ENCODE measurements around the gene DGAT2.

DNA sequence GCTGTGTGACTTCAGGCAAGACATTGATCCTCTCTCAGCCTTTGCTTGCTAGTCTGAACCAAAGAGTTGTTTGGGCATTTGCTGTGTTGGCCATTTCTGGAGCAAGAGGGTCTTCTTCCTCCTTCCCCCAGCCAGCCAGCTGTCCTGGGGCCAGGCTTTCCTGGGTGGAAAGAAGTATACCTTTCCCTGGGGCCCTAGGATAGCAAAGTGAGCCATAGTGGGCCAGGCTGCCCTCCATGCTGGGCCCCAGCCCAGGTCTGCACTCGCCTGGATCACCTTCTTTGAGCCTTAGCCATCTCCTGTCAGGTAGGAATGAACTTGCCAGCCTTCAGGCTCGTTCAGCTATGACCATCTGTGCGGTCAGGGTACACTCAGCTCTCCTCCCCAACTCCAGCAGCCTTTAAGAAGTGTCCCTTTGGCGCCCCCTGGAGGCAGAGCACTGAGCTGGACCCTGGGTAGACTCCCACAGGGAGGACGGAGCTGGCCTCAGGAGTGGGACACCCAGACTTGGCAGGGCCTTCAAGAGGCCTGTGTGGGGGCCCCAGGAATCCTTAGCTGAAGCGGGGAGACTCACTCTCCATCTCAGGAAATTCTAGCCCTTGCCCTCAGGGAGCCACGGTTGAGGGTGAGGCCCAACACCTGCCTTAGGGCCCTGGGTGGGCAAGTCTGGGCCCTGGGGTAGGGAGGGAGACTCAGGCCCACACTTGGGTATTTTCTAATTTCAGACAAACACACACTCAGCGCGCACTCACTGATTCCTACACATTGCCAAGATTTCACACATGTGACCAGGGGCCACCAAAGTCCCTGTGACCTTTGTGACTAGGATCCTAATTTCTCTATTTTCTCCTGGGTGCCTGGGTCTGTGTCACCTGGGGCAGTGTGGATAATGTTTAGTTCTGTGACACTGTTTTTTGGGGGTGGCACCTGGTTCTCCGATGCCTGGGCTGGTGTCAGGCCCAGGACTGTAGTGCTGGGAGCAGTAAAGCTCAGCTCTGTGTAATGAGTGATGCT, 35.6 kb upstream of the TPBGL start:
- RRBS, result no CpG with 5 or more reads among the region's 10 CpGs

- RRBS, result no CpG with 5 or more reads among the region's 6 CpGs
Measured at GRCh38 chr11:75347934-75348687, 3.4 kb downstream of the ARRB1 start.

- RRBS, result no CpG with 5 or more reads among the region's 4 CpGs
Measured at GRCh38 chr11:75380677-75380943, 18.7 kb upstream of the RPS3 start.

DNA sequence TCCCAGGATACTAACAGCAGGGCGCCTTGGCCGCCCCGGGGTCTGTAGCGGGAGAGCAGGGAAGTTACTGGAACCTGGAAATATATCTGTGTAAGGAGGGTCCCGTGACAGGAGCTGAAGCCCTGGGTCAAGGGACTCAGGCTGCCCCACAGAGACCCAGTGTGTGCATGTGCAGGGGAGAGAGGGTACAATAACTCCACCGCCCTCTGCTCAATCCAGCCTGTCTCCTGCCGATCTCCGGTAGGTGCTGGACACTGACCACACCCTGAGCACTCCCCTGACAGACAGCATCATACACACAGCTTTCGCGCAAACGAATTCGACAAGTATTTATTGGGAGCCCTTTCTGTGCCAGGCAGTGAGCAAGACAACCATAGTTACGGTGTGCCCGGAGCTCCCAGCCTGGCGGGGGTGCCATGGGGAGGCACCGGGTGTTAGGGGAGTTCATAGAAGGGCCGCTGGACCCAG, 2.0 kb downstream of the KLHL35 start:
- RRBS, result 92% methylated on average over 3 of the region's 17 CpGs

DNA sequence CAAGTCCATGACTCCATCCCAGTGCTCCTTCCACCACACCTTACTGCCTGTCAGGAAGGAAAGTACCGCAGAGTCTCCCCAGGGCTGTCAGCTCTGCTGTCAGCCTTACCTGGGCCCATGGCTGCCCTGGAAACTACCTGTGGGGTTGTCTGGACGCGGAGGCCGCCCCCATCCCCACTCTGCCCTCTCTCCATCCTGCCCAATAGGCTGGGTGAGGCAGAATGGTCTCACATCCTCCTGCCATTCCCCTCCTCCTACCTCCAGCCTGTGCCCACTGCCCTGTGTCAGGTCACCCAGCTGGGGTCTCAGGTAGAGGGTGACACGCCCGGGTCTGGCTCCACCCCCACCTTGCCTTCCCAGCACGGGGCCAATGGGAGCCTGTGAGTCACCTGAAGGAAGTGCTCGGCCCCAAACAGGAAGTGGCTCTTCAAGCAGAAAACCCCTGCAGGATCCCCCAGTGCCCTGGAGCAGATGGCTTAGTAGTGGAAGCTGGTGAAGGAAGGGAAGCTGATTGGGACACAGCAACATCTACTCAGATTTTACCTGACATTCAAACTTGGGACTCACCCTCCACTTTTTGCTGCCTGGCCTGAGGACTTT, 33.6 kb downstream of the GDPD5 start:
- RRBS, result no CpG with 5 or more reads among the region's 8 CpGs

DNA sequence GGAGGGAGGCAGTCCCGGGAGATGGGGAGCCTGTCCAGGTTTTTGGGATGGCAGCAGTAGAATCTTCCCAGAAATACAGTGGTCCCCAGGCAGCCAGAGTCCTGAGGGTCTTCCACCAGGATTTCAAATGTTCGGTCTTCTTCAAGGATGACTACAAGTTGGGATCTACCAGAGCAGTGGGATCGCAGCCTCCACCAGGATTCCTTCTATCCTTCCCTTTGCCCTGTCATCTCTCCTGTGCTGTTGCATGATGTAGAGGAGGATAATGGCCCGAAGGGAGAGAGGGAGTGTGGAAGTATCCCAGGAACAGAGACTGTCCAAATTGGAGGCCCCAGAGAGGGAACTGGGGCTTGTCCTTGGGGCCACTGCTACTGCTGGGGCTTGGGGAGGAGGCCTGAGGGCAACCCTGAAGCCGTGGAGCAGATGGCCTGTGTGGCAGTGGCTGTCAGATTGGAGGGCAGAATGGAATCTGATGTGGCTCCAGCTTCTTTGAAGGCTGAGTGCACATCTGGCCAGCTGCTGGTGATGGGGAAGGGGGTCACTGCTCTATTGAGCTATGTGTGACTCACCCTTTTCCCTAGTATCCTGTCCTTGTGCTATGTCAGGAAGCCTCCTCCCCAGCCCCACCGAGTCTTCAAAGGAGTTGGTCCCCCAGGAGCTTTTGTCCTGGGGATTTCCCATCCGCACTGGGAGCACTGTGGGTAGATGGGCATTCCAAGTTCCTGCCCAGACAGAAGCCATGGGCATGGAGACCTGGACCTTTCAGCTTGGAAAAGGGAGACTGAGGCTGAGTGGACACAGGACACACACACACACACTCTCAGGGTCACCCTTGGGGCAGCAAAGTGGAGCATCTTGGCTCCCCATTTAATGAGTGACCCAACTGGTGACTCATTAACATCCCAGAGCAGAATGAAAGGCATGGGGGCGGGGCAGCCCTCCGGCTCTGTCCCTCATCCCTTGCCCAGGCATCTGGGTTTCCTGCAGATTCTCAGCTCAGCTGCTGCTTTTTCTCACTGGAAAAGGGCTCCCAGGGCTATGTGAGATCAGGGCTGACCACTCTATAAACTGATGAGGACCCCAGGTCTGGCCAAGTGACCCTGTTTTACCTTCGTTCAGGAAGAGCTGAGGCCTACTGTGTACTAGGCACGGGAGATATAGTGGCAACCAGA, 3.1 kb downstream of the SERPINH1 start:
- RRBS, result no CpG with 5 or more reads among the region's 11 CpGs

GRCh38 chr11:75565986-75567079, 4.3 kb downstream of the SERPINH1 start:
- RRBS, result no CpG with 5 or more reads among the region's 69 CpGs

DNA sequence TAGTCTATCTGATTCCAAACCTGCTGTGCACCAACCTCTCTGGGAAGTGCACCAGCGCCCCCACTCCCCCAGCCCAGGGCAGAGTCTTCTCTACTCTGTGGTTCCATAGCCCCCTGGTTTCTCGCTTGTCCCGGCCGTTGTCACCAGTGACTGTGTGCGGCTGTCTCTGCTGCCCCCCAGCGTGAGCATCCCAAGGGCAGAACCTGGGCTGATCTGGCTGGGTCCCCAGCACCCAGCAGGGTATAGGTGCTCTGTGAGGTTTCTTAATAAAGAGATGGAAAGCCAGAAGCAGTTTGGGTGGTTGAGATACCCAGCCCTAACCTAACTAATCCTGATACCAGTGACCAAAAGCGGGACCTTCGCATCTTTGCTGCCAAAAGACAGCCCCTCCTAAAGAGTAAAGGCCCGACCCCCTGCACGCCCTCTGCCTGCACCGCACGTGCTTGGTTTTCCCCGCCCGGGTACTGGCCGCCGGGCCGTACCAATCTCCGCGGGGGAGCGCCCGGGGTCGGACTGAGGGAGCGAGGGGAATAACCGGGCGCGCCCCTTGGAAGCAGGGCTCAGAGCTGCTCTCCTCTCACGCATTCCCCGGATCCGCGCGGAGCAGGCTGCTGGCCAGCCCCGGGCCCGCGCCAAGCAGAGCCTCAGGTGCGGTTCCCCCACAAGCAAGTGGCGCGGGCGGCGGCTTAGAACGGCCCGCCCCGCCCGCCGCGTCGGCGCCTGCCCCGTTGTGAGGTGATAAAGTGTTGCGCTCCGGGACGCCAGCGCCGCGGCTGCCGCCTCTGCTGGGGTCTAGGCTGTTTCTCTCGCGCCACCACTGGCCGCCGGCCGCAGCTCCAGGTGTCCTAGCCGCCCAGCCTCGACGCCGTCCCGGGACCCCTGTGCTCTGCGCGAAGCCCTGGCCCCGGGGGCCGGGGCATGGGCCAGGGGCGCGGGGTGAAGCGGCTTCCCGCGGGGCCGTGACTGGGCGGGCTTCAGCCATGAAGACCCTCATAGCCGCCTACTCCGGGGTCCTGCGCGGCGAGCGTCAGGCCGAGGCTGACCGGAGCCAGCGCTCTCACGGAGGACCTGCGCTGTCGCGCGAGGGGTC, at the start of gene DGAT2:
DGAT2 (plus strand) TSS at position 767 of the 1,090 bp plus-strand sequence.
- RRBS, result 2% methylated on average over 28 of the region's 90 CpGs

DNA sequence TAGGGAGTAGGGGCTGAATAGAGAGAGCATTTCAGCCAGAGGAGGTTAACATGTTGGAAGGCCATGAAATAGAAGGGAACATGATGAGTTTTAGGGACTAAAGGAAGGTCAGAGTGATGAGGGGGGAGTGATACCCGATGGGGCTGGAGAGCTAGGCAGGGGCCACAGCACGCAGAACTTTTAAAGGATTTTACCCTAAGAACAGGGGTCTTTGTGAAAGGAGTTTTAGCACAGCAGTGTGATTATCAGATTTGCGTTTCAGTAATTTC, 74.9 kb downstream of the UVRAG start:
- RRBS, result no CpG with 5 or more reads among the region's 3 CpGs

- RRBS, result no CpG with 5 or more reads among the region's 10 CpGs
Measured at GRCh38 chr11:75911471-75911781, 96.4 kb downstream of the UVRAG start.

DNA sequence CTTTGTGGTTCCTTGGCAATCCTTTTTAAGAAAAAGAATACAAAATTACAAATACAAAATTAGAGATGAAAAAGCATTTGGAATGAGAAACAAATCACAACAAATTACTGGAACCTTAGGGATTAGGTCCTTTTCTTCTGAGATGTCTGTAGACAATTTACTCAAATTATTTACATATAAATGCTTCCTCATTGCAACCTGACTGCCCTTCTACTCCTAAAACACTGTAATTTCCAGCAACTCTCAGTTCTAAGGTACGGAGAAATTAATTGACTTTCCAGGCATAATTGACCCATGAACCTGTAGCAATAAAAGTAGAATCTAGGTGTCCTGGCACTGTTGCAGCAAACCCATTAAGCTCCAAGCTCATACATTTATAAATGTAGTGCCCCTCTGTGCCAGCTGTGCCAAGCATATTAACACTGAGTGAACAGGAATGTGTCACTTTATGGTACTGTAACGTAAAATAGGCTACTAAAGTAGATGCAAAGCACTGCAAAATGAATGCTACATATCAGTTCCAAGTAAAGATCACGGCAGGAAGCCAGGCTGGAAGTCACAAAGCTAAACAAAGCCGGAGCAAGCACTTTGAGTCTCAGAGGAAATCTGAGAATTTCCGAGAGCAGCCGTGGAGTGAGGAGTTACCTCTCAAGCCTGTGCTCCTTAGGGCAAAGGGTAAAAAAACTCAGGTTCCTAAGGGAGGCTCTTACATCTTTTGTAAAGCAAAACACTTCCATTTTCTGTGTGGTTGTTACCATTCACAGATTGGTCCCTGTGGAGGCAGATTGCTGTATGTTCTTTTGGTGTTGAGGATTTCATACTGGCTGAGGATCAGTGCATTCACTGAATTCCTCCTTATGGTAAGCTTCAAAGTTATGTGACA, 85.8 kb downstream of the WNT11 start:
- RRBS, result no CpG with 5 or more reads among the region's 6 CpGs

DNA sequence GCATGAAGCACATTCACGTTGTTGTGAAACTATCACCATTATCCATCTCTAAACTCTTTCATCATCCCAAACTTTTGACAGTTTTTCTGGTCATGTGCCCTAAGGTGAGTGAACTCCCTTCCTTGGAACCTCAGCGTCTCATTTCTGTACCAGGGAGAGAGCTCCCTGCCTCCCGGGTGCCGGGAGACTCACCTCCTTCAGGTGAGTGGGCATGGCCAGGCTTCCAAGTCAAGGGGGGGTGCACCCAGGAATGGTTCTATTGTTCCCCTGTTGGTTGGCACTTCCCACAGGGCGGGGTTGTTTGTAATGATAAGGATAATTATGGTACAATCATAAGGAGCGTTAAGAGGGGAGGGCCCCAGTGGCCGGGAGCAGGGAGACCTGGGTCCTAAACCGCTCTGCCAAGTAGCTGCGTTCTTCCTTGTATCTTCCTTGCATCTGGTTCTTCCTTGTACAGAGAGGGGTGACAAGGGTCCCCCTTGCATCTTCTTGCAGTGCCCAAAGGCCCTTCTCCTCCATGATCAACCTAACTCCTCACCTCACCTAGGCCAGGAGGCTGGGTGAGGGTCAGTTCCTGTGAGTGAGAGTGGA, 79.1 kb downstream of the LRRC32 start:
- RRBS, result no CpG with 5 or more reads among the region's 9 CpGs

- RRBS, result no CpG with 5 or more reads among the region's 4 CpGs
Measured at GRCh38 chr11:76617499-76617984, 53.0 kb downstream of the LRRC32 start.

GRCh38 chr11:76672373-76673233, 2.1 kb upstream of the LRRC32 start:
- RRBS, result 8% methylated on average over 1 of the region's 14 CpGs

- RRBS, result no CpG with 5 or more reads among the region's 18 CpGs
Measured at GRCh38 chr11:76721713-76722243, 51.2 kb upstream of the LRRC32 start.

GRCh38 chr11:76769178-76770029, 13.8 kb upstream of the TSKU start:
- RRBS, result no CpG with 5 or more reads among the region's 14 CpGs

- RRBS, result no CpG with 5 or more reads among the region's 23 CpGs
Measured at GRCh38 chr11:76806878-76807954, 24.1 kb downstream of the TSKU start.

GRCh38 chr11:76839333-76839820, 21.3 kb upstream of the ACER3 start:
- RRBS, result no CpG with 5 or more reads among the region's 1 CpG

DNA sequence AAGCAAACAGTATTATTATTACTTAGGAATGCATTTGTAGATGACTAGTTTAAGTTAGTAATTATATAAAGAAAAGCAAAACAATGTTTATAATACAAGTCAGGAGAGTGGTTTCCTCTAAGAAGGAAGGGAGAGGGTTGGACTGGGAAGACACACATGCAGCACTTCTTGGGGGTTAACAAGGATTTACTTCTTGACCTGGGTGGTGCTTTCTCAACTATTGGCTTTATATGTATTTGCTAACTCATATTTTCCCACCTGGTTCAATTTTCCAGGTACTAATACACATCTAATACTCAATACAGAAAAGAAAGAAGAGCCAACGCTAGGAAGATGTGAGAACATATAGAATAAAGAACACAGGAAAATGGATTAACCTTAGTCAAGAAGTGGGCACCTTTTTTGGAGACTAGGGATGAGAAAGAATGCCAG, 36.3 kb upstream of the B3GNT6 start:
- RRBS, result no CpG with 5 or more reads among the region's 1 CpG

Data from GM12892 (cell line).